H4 (cell line): ENCODE measurements around a stretch of chr18.

DNA sequence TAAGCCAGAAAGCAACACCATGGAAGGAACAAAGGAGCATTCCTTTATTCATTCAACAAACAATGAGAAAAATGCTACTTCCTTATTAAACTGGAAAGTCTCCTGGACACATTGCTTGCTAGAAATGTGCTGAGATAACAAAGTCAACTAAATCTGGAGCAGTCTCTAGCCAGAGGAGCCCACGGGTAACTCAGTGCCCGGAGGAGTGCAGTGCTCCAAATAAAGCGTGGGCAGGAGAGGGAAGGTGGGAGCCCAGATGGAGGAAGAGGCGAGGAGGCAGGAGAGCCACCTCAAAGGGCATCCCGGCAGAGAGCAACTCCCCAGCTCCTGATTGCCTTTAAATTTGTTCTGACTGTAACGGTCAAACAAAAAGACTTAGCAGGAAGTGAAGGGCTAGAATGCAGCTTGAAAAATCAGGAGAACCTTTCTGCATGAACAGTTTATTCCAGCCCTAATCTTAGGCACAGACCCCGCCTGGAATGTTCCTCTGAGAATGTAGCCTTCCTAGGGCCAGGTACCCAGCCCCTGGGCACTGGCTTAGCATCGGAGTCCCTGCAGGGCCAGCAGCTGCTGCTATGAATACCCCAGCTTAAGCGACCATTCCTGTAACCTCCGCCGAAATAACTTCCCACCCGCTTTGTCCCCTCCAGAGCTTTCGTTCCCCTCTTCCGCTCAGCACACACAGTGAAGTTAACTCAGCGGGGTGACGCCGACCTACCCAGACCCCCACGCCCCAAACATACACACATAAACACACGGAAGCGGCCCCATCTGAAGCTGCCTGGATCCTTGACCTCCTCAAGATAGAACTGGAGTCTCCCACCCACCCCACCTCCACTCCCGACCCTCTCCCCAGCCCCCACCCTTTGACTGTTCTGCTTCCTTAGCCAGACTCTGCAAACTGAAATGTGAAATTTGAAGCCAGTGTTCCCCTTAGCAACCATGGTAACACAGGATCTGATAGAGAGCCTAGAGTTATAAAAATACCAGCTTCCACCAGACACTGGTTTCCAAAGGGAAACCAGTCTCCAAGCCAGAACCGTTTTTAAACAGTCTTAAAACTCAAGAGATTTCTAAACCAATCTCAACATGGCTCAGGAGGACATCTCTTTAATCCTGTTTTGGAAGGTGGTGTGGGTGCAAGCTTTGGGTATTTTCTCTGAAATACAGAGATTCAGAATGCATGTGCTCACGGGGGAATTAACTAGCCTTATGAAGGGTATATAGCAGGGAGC lies 123.2 kb downstream of the SMAD7 start:
- RAMPAGE, long total RNA: no peak

DNA sequence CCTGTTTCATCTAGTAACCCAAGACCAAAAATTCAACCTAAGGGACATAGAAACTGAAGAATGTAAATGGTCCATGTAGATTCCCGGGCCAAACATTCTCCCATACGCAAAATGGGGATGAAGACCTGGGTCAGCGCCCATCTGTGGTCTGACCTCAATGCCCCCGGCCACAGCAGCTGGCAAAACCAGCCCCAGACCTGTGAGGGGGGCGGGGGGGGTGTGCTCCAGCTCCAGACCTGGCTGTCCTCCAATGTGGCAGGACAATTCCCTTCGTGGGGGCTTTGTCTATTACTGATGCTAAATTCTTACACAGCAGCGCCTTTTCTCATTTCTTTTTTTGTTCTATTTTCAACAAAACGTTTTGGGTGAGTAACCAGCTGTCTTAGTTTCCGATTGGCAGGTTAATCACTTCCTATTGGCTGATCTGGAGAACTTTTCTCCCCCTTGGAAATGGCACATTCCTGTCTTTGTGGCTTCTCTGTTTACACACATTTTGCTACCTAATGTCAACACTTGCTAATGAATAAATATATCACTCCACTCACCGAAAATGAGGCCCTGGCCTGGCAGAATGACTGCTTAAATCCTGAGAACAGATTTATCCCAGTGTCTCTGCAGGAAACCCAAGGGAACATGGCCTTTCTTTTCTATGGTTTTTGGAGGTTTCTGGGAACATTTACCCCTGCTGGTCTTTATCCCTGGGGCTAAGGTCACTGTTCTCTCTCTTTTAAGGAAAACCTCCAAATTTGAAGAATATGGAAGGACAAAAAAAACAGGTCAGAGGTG lies 4.4 kb downstream of the SMAD7 start:
- RAMPAGE, long total RNA: no peak

GRCh38 chr18:48949706-48950653 lies 785 bp downstream of the SMAD7 start:
- RAMPAGE, long total RNA: no peak

DNA sequence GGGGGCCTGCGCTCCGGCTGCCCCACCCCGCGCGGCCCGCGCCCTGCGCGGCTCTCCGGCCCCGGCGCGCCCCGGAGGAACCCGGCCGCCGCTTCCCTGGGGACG lies 259 bp downstream of the SMAD7 start:
- RAMPAGE, long total RNA: no peak

DNA sequence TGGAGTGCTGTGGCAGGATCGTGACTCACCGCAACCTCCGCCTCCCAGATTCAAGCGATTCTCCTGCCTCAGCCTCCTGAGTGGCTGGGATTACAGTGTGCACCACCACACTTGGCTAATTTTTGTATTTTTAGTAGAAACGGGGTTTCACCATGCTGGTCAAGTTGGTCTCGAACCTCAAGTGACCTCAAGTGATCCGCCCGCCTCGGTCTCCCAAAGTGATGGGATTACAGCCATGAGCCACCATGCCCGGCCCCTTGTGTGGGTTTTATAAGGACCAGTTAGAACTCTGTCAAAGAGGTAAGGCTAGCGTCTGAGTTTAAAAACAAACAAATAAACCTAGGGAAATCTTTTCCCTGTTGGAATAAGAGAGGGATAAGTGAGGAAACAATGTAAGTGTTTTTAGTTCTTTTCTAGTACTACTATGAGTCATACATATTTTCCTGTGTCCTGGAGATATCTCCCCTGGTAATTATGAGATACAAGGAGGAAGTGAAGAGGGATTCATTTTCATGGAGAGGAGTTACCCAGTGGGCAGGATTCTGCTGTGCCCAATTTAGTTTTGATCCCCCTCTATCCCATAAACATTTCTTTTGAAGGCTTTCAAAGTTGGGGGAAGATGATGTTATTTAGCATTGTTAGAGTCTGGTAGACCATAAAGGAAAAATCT lies 9.6 kb upstream of the SMAD7 start:
- RAMPAGE, long total RNA: no peak

GRCh38 chr18:48975172-48975649 lies 24.4 kb upstream of the SMAD7 start:
- RAMPAGE, long total RNA: no peak

DNA sequence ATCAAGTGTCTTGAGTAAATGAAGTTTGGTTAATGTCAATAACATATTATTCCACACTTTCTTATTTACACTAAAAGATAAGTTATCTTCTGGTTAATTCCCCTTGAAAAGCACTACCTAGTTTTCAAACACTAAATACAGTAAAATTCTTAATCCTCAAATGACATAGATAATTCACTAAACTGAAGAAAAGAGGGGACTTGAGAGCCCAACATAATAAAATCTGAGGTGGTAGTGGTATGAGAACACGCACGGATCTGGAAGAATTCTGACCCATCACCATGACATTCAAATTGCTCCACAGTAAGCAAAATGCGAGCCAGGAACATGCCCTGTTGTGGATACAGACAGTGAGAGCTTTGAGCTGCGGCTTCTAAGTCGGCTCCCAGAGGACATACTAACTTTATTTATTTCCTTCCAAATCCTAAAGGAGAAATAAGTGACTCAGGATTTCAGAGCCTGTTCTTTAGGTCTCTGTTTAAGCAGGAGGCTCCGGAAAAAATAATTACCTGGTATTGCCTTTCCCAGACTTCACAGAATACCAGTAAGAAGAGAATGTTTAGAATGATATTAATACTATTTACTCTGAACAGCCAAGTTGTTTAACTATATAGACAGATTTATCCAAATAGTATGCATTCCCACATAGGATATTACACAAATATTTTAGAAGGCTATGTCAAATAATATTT lies 143.4 kb upstream of the SMAD7 start:
- RAMPAGE, long total RNA: no peak

DNA sequence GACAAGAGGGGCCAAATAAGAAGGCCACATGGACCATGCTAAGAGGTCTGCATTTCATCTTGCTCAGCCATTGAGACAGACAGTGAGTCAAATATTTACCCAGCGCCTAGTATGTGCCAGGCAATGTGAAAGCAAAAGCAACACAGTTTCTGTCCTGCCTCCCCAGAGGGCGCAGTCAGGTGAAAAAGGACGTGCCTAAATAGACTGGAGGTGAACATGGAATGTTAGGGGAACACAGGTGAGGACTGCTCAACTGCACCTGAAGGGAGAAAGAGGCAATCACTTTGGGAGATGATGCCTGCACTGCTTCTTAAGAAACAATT lies 218.2 kb upstream of the SMAD7 start:
- RAMPAGE, long total RNA: no peak

- RAMPAGE, long total RNA: no peak
Measured at GRCh38 chr18:49254774-49255269, 205.6 kb downstream of the DYM start.

- RAMPAGE, long total RNA: no peak
Measured at GRCh38 chr18:49368454-49369339, 91.7 kb downstream of the DYM start.

DNA sequence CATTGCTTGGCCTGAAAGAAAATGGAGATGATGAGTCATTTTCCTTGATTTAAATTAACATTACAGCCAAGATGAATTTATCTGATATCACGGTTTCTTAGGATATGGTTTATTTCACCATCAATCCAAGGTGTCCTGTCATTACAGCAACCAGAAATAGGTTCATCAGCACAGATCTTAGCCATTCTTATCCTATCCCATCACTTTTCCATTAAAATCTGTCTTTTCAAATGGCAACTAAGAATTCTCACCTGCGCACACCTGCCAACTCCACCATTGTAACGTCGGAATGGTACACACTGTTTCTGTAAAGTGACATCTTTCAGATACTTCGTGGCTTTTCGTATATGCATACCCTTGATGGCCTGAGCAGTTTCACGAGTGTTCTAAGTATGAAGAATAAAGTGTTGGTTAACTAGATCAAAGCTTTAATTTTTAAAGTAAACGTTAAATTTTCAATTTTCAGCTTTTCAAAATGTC lies 1.7 kb downstream of the RPL17 start:
- RAMPAGE, long total RNA: no peak

GRCh38 chr18:49630061-49630799 lies 68.4 kb downstream of the LIPG start:
- RAMPAGE, long total RNA: no peak

DNA sequence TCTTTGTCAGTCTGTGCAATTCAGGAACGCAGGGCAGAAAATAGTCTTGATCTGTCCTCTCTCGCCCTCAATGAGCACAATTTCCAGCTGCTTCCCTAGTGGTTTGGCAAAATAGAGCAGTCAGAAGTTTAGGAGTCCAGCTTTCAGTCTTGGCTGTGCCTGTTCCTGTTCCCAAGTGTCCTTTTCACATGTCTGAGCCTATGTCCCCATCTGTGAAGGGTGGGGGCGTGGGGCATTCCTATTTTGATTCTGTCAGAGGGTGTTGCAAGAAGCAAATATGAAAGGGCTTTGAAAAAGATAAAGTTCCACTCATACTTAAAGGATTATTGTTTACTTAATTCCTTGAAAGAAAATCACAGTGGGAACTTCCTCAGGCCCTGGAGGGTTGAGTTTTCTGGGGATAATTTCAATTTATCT lies 83.7 kb downstream of the ACAA2 start:
- RAMPAGE, long total RNA: no peak

- RAMPAGE, long total RNA: no peak
Measured at GRCh38 chr18:49810950-49811989, 2.1 kb downstream of the ACAA2 start.

GRCh38 chr18:50076189-50077016 lies 118.5 kb downstream of the MYO5B start:
- RAMPAGE, long total RNA: no peak

GRCh38 chr18:50297721-50298395 lies 10.4 kb upstream of the CXXC1 start:
- RAMPAGE, long total RNA: no peak

- RAMPAGE, long total RNA: no peak
Measured at GRCh38 chr18:50401966-50402524, 27.2 kb downstream of the SKA1 start.

GRCh38 chr18:50878046-50878316 lies 937 bp upstream of the ME2 start:
- RAMPAGE, long total RNA: no peak

- RAMPAGE, long total RNA: no peak
Measured at GRCh38 chr18:51153574-51154658, 43.6 kb downstream of the MEX3C start.

DNA sequence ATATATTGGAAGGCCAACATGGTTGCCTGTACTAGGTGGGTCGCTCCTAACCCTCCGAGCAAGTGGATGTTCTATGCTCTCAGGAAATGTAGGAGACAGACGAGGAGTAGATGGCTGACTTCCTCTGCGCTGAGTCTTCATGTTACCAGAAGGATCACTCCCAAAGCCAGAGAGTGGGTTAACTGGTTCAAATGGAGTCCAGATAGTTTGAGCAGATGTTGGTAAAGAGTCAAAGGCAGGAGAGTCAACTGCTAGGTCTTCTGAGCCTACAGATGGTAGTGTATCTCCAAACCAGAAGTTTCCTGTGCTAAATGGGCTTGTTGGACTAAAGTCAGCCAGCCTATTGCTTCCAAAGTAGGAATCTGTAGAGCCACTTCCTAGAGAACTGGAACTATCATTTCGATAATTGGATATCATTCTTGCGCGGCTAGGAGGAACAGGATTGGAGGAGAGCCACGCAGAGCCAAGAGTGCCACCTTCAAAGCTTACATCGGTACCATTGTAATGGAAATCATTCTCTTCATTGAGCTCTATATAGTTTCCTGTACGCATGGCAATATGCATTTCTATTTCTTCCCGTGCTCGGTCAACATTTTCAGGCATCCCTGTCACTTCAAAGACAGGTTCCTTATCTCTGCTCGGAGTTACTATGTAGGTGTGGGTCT lies 20.7 kb downstream of the MEX3C start:
- RAMPAGE, long total RNA: no peak